RPMI7951 (cell line): ENCODE measurements around the gene ZMYND8.

GRCh38 chr20:47312870-47313233, 43.6 kb downstream of the ZMYND8 start:
- RAMPAGE, long total RNA: no peak

DNA sequence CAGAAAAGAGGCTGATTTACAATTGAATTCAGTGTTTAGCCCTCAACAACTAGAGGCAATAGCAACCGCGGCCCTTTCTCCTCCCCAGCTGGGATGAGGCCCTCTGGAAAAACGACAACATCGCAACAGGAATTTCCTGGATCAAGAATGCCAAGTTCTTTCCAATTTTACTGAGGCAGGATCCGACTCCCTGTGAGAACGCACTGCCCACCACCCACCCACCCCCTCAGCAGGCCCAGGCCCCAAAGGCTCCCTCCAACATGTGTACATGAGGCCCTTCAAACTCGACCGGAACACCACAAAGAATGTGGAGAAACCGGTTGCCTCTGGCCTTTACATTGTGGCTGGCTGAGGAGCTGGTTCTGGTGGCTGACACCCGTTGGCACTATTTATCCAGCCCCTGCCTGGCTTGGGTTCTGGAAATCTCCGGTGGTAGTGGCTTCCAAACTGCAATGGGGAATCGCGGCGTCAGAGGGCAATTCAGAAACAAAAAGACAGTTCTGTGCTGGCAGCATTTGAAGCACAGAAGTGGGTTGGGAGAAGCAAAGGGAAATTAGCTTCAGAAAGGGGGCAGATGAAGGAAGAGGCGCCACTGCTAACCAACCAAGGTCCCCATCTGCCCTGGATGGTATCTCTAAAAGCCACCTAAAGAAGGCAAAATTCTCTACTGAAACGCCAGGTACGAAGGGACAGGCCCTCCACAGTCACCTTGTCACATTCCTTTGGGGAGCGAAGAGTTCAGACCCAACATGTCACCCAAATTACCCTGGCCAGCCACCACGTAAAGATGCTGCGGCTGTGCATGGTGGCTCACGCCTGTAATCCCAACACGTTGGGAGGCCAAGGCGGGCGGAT, 36.6 kb downstream of the ZMYND8 start:
- RAMPAGE, long total RNA: no peak

- RAMPAGE, long total RNA: no peak
Observed at GRCh38 chr20:47321131-47321894, 35.2 kb downstream of the ZMYND8 start.

GRCh38 chr20:47335871-47336888, 20.3 kb downstream of the ZMYND8 start:
- RAMPAGE, long total RNA: no peak

DNA sequence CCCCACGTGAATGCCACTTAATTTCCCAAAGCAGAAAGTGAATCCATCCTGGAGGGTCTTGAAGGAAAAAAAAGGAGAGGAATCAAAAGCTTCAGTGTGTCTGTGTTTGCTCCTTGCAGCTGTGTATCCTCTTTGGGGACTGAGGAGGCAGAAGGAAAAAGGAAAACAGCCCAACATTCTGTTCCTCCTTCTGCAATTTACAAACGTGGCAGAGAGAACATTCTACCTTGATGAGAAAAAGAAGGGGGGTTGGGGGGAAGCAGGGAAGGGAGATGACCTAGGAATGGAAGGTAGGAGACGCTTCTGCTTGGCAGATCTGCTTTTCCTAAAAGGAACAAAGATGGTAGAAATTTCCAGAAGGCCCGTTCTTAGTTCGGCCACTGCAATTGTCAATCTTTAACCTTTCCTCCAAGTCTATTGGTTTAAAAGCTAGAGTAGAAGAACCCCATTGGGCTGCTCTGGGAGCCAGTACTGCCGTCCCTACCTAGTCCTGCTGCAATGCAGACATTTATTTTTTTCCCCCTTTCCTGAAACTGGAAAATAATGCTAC, 2.9 kb downstream of the ZMYND8 start:
- RAMPAGE, long total RNA: no peak

DNA sequence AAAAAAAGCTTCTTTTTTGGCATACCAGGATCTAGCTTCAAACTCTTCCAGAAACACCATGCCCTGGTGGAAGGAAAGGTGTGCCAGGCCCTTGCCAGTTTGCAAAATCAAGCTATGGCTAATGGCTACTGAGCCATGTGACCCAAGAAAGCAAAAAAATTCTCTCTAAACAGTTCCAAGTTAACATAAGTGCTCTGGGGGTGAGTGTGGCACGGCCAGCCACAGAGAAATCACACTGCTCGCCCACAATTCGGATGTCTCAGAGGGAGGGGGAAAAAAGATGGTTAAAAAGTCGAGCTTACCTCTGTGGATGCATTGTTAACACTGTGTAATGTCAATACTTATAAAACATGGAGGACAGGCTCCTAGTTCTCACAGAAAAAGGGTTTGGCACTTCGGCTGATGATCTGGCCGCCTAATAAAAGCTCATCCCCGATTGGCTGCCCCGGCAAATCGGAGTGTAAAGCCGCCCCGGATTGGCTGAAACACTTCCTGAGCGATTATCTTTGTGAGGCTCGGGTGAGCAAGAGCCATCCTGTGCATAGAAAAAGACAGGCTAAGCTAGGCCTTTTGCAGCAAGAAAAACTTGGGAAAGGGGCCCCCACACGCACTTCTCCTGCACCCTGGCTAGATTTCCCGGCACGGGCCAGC, at the start of gene ZMYND8:
Gene ZMYND8, minus strand, starts transcription at position 345 of the 651 bp plus-strand sequence.
- RAMPAGE, long total RNA: no peak

DNA sequence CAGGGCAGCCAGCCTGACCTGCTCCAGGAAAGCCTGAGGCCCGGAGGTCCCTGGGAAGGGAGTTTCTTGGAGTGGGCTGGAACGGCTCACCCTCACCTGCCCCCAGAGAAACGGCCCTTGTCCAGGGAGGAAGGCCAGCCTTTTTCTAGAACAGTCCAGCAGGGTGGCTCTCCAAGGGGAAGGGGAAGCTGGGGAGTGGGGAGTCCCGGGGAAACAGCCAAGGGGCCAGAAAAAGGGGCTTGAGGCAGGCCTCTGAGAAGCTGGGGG, 440 bp upstream of the ZMYND8 start:
- RAMPAGE, long total RNA: no peak

- RAMPAGE, long total RNA: no peak
Observed at GRCh38 chr20:47435672-47435965, 66.1 kb upstream of the NCOA3 start.

GRCh38 chr20:47576389-47577206, 74.9 kb downstream of the NCOA3 start:
- RAMPAGE, long total RNA: no peak

DNA sequence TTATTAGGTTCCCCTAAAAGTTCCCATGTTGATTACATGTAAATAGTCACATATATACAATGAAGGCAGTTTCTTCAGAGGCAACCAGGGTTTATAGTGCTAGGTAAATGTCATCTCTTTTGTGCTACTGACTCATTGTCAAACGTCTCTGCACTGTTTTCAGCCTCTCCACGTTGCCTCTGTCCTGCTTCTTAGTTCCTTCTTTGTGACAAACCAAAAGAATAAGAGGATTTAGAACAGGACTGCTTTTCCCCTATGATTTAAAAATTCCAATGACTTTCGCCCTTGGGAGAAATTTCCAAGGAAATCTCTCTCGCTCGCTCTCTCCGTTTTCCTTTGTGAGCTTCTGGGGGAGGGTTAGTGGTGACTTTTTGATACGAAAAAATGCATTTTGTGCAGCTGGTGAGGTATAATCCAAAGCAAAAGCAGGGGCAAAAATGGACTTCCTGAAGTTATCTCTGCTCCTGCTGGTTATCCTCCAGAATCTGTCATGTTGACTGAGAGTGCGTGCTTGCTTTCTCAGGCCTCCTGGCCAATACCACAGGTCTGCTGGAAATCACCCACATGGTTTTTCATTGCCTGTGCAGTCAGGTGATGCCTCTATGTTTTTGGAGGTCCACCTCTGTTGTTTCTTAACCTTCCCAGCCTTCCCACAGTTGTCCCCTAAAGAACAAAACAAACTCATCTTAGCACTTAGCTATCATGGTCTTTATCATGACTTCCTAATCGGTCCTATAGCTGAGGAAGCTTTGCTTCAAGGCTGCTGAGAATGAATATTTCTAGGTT, 127.4 kb downstream of the SULF2 start:
- RAMPAGE, long total RNA: no peak

- RAMPAGE, long total RNA: no peak
Observed at GRCh38 chr20:47795197-47795818, 10.0 kb upstream of the SULF2 start.

- RAMPAGE, long total RNA: no peak
Observed at GRCh38 chr20:47972013-47972895, 187.0 kb upstream of the SULF2 start.

DNA sequence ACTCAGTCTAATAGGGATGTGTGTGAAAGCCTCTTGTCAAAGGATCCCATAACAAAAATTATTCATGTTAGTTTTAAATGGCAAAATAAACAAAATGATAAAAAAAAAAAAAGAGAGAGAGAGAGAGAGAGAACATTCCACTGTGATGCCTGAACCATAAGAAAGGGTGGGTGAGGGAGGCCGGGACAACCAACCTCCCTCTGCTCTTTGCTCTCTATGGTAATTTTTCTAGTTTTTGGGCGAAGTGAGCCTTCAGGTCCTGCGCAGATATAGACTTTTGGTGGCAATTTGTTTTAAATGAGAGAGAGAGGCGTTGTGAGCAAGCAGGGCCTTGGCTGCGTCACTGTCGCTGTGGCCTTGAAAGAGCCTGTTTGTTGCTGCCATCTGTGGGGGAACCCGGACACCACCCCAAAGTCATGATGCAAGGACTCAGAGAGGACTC, 462.5 kb upstream of the SULF2 start:
- RAMPAGE, long total RNA: no peak

DNA sequence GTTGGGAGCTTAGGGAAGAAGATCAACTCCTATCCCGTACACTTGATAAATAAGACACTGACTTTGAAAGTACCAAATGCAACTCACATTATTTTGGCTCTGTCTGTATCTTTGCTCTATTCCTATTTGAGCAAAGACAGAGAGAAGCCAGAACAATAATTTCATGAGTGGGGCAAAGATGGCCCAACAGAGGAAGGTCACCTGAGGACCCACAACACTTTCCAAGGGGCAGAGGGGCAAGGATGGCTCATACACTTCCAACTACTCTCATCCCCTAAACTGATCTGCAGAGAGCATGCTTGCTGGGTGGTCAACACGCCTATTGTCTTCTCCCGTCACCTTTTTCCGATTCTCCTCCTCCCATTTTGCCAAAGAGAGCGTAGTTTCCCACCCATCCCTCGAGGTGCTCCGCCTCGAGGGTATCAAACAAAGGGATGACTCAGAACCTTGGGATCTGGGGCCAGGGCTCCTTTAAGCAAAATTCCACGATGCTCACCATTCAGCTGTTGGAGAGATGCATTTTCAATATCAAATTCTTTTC, 507.4 kb upstream of the SULF2 start:
- RAMPAGE, long total RNA: no peak

- RAMPAGE, long total RNA: no peak
Observed at GRCh38 chr20:48516166-48516547, 311.6 kb downstream of the PREX1 start.

DNA sequence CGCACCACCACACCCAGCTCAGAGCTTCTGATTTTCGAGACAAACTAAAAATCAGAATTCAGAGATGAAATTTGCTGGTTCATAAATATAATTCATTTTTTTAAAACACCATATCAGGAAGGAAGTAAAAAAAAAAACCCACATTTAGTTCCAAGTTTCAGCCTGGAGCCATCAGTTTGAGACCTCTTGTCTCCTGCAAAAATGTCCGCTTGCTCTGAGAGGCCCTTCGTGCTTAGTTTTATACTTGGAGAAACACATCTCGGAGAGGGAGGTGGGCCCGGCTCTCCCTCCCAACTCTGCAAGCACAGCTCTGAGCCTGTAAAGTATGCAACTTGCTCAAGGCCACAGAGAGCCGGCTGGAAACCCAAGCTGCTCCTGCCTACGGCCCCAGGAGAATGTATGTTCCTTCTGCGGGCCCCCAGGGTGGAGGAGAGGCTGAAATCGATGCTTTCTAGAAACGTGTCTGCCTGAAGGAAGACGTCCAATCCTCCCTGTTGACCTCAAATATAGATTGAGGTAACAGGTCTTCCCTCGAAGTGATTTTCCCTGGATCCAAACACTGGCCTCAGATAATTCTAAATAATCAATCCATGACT, 205.4 kb downstream of the PREX1 start:
- RAMPAGE, long total RNA: no peak

DNA sequence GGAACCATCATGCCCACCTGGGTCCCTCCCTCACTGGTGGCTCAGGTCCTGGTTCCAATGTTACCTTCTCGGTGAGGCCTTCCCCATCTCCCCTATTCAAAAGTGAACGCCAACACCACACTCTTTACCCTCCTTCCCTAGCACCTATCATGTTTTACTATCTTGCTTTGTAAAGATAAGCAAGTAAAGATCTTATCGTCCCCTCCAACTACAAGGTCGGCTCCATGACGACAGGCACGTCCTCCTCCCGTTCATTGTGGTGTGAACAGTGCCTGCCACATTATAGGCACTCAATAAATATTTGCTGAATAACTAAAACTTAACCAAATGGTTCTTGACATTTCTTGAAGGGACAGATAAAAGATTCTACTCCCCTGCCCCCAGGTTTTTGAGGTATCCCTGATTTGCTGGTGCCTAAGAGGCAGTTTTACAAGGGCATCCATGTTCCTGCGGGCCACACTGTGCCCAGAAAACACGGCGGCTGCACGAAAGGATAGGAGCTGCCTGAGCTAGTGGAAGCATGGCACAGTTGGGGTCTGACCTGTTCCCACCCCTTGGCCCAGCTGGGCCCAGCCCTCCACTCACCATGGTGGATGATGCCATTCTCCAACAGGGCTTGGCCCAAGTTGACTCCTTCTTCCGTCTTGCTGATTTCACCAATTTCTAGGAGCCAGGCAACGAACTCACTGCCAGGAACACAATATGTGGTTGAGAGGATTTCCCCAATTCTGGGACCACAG, 147.0 kb downstream of the PREX1 start:
- RAMPAGE, long total RNA: no peak

GRCh38 chr20:48721188-48721808, 106.5 kb downstream of the PREX1 start:
- RAMPAGE, long total RNA: no peak

- RAMPAGE, long total RNA: no peak
Observed at GRCh38 chr20:48730982-48731343, 96.8 kb downstream of the PREX1 start.

DNA sequence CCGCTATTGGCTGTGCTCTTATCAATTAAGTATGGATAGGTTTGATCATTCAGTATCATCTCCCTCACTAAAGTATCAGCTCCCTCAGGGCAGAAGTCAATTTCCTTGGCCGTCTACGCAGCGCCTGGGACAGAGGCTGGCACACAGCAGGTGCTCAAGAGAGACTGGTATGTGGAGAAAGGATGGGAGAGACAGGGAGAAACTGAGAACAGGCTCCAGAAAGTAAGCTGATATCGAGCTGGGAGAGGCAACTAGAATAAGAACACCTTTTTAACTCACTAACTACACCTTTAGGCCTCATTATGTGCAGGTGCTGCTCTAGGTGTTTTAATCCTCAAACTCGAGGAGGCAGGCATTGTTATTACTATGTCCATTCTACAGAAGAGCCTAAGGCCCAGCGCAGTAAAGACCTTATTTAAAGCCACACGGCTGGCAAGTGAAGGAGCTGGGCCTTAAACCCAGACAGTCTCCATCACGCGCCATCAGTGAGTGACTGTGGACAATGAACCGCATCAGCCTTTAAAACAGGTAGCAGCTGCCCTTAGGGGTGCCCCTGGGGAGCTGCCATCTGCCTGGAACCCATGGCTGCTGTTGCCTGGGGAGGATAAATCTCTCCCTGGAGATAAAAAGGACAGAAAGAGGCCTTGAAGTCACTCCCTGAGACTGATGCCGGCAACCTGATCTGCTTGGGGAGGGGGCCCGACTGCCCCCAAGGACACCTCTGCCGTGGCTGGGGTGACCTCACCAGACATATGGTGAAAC, 73.7 kb downstream of the PREX1 start:
- RAMPAGE, long total RNA: no peak